Metastatic Pancreatic Carcinoma in the Ovary (tissue), 1 donor: ENCODE measurements around the genes MLXIP and DIABLO.

- PRO-cap, result no peak
These were observed 7.8 kb downstream of the MLEC start for GRCh38 chr12:120694723-120695174.

- PRO-cap, result no peak
These were observed 39.0 kb downstream of the ACADS start for GRCh38 chr12:120764526-120765184.

GRCh38 chr12:120773996-120774971 is 48.7 kb downstream of the ACADS start:
- PRO-cap, result no peak

GRCh38 chr12:120961597-120961906 is 16.8 kb upstream of the HNF1A start:
- PRO-cap, result unidirectional peak, minus-strand start at chr12:120961746

- PRO-cap, result no peak
These were observed 11.8 kb downstream of the P2RX7 start for GRCh38 chr12:121144361-121144957.

- PRO-cap, result no peak
These were observed 23.1 kb downstream of the CAMKK2 start for GRCh38 chr12:121273543-121273744.

- PRO-cap, result no peak
These were observed 19.5 kb downstream of the CAMKK2 start for GRCh38 chr12:121276975-121277442.

- PRO-cap, result no peak
These were observed 11.6 kb upstream of the RNF34 start for GRCh38 chr12:121388275-121388843.

DNA sequence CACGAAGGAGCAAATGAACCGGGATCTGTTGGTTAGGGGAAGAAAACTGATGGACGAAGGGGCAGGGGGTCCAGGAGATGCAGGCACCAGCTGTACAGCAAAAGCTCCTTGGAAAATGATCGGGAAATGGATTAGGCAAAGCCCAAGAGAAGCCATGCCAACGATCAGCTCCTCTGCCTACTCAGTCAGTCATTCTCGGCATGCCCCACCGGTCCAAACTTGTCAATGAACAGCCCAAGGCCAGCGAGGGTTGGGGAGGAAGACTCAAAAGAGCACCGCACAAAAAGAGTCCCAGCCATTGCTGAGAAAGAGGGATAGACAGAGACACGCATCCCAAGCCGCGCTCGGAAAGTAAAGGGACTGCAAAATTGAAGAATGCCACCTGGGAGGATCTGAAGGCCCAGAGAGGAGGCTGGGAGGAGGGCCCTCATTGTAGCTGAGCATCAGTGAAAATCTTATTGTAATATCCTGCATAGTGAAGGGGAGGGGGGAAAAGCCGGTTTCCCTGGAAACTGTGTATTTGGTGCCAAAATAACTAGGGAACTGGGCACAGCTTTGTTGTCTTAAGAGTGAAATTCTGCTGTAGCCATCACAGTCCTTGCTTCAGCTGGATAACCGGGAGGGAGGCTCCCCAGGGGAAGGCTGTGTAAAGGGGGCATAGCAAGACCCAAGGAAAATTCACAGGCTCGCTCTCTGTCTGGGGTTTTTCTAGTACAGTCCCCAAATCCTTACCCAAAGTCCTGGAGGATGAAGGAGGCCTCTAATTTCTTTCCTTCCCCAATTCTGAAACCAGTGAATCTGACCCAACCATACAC is 4.7 kb downstream of the KDM2B start:
- PRO-cap, result no peak

DNA sequence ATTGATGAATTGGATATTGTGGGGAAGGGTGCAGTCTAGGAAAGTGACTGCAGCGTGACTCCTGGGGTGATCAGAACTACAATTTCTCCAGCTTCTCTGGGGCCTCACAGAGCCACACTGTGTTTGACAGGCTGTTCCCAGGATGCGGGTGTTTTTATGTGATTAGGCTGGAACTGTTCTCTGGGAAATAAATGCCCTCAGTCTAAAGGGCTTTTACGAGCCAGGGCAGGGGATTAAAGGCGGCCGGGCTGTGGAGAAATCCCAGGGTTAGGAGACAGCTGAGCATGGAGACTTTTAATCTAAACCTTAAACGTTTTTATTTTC is 29.3 kb upstream of the KDM2B start:
- PRO-cap, result no peak

- PRO-cap, result no peak
These were observed 39.2 kb downstream of the RHOF start for GRCh38 chr12:121754157-121754763.

GRCh38 chr12:121804970-121805054 is 1.0 kb downstream of the SETD1B start:
- PRO-cap, result no peak

GRCh38 chr12:121811253-121812351 is 7.8 kb downstream of the SETD1B start:
- PRO-cap, result no peak

GRCh38 chr12:121966873-121967383 is 48.5 kb downstream of the CFAP251 start:
- PRO-cap, result no peak

GRCh38 chr12:122078649-122079528 is at the start of gene MLXIP:
MLXIP (plus strand) TSS chr12:122078756.
- PRO-cap, result bidirectional peak, plus-strand start at chr12:122078756, minus-strand start at chr12:122078534

GRCh38 chr12:122096259-122097304 is 18.0 kb downstream of the MLXIP start:
- PRO-cap, result no peak

- PRO-cap, result no peak
These were observed 18.9 kb downstream of the MLXIP start for GRCh38 chr12:122097461-122097900.

DNA sequence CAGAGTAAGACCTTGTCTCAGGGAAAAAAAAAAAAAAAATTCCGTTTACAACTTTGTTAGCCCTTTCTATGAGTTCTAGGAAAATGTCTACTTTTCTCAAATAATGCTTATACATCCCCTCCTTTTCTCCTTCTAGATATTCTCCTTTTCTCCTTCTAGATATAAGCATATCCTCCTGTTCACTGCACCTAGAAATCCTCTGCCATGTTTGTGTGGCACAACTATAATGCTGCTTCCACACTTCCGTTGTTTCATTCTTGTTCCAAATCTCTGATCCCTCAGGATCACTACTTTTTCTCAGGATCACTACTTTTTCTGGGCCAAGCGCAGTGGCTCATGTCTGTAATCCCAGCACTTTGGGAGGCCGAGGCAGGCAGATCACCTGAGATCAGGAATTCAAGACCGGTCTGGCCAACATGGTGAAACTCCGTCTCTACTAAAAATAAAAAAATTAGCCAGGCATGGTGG is 10.0 kb downstream of the B3GNT4 start:
- PRO-cap, result no peak

DNA sequence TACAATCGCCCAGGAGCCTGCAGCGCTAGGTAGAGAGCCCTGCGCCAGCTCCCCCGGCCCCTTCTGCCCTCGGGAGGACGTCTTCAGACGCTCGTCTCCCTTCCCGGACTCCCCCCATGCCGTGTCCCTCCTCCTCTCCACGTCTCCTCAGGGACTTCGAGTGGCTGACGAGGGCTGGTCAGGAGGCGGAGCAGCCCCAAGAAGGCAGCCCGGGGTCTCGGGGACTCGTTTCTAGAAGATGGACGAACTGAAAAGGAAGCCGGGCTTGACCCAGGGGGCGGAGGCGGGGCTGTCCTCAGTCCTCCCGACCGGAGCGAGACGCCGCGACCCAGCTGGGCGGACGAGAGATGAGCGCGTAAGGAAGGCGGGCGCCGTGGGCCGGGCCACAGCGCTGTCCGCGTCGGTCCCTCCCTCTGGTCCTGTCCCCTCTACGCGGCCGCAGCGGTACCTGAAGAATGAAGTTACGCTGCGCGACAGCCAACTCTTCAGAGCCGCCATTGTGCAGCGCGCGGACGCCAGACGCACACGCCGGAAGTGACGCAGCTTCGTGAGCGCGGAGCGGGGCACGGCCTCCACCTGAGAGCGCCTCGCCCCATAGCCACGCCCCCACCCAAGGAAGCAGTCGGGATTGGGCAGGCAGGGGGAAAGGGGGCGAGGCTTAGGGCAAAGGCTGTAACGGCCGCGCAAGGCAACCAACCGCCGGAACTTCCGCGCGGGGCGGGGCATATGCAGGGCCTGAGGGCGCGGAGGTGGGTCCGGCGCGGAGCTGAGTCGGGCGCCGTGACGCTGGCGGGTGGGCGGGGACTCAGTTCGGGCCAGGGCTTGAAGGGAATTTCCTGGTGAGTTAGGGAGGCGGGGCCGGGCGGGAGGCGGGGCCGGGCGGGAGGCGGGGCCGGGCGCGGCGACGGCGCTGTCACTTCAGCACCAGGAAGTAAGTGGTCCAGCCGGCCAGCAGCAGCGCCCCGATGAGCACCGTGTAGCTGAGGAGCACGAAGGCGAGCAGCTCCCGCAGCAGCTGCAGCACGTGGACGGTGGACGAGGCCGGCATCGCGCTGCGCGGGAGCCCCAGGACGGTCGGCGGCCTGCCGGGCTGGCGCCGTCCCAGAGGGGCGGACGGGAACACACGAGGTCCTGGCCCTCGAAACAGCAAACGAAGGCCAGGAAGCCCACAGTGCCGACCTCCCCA is at the start of gene DIABLO:
Gene DIABLO, minus strand, starts transcription at position 536 of the 1,186 bp plus-strand sequence.
- PRO-cap, result unidirectional peak, minus-strand start at position 457 of the sequence; unidirectional peak, minus-strand start at position 536 of the sequence; unidirectional peak, plus-strand start at position 943 of the sequence

DNA sequence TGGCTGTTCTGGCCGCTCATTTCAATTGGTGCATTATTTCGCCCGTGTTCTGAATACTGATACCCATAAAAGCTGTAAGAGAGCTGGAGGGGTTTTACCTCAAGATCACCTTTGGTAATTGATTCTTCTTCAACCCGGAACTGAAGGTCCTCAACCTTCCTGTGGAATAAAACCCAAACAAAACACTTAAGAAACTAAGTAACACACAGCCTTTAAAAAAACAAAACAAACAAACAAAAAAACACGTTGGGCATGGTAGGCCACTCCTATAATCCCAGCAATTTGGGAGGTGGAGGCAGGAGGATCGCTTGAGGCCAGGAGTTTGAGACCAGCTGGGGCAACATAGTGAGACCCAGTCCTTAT is 69.9 kb downstream of the CLIP1 start:
- PRO-cap, result no peak